CMK (cell line): ENCODE measurements around the genes LDB1 and FBXL15.

- RRBS, result no CpG with 5 or more reads among the region's 10 CpGs
These were observed 1.3 kb downstream of the LDB1 start for GRCh38 chr10:102118776-102119312.

DNA sequence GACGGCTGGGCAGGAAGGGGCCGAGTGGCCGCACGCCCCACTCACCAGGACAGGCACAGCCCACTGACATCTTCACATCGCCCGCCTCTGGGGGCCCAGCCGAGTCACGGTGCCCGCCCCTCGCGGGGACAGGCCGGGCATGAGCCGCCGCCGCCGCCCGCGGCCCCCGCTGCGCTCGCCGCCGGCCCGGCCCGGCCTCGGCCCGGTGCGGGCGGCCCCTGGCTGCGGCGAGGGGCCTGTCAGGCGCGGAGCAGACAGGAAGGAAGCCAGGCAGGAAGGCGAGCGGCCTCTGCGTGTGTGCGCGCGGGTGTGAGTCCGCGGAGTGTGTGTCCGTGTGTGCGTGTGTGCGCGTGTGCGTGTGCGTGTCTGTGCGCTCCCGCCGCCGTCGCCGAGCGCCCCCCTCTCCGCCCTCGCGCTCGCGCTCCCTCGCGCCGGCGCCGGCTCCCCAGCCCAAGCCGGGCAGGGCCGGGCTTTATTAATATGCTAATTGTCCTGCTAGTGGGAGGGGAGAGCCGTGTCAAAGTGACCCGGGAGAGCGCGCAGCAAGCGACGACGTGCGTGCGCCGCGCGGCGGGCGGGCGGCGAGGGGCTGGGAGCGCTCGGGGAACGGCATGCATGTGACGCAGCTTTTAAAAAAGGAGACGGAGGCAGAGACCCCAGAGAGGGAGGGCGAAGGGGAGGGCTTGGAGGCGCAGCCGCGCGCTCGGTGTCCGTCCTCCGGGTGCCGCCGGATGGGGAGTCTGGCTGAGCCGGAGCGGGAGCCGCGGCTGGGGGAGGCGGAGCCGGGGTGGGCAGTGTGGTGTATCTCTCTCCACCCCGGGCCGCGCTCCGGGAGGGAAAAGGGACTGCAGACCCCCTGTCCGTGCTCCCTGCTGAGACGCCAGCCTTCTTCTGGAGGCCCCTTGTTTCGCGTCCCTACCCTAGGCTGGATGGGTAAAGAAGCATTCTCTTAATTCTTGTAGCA, at the start of gene LDB1:
LDB1 (minus strand) TSS at position 328 of the 964 bp plus-strand sequence.
- RRBS, result 1% methylated on average over 15 of the region's 111 CpGs

- RRBS, result no CpG with 5 or more reads among the region's 2 CpGs
These were observed 36.0 kb downstream of the NOLC1 start for GRCh38 chr10:102188244-102188583.

- RRBS, result 94% methylated on average over 6 of the region's 45 CpGs
These were observed 784 bp downstream of the PITX3 start for GRCh38 chr10:102240368-102241088.

DNA sequence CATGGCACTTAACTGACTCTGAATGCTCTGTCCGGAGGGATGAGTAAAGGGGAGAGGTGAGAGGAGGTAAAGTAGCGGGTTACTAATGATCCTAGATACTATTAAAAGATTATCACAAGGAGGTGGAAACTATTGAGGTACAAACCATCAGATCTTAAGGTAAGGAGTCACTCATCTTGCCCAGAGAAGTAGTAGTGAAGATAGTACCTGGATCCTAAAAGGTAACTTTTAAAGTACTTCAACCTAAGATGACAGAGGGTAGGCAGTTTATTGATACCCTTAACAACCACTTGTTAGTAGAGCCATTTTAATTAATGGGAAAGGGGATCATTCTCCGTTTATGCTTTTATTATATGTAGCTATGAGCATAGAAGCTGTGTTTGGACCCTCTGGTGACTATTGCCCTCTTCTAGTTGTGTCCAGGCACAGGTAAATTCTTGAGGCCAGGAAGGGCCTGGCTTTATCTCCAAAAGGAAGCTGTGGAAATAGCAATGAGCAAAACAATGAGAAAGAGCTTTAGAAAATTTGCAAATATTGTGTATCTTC, 37.7 kb downstream of the GBF1 start:
- RRBS, result no CpG with 5 or more reads among the region's 3 CpGs

GRCh38 chr10:102395820-102396493, 452 bp downstream of the NFKB2 start:
- RRBS, result 7% methylated on average over 3 of the region's 16 CpGs

DNA sequence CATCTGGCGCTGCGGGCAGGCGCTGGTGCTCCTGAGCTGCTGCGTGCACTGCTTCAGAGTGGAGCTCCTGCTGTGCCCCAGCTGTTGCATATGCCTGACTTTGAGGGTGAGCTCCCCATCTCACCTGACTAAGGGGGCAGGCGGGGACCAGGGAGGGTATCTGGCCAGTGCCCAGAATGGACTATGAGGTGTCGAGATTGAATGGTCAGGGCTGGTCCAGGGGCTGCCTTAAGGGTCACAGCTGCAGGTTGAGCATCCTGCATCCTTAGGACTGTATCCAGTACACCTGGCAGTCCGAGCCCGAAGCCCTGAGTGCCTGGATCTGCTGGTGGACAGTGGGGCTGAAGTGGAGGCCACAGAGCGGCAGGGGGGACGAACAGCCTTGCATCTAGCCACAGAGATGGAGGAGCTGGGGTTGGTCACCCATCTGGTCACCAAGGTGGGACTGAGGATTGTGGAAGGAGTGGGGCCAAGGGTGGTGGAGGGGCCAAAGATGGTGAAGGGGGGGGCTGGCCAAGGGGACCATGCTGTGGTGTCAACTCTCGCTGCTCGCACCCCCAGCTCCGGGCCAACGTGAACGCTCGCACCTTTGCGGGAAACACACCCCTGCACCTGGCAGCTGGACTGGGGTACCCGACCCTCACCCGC, 5.0 kb downstream of the NFKB2 start:
- RRBS, result no CpG with 5 or more reads among the region's 19 CpGs

DNA sequence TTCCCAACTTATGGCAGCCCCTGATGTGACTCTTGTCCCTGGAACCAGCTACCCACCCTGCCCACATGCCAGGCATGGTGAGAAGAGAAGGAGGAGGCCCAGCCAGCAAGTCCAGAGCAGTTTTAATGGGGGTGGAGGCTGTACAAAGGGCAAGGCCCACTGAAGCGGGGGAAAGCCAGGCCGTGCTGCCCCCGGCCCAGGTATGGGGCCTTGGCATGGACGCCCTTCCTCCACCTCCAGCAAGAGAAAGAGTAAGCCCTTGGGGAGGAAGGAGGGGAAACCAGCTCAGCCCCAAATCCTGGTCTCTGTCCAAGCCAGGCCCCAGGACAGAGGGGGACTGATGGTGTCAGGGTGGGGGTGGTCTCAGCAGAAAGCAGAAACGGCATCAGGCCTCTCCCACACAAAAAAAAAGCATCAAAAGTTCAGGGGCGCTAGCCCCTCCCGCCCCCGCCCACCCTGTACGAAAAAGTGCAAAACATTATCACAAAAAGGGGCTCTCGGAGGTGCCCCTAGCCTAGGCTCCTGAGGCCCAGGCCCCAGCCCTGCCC, 7.1 kb downstream of the NFKB2 start:
- RRBS, result no CpG with 5 or more reads among the region's 10 CpGs

- RRBS, result 84% methylated on average over 15 of the region's 53 CpGs
These were observed 7.9 kb downstream of the PSD start for GRCh38 chr10:102410472-102411307.

DNA sequence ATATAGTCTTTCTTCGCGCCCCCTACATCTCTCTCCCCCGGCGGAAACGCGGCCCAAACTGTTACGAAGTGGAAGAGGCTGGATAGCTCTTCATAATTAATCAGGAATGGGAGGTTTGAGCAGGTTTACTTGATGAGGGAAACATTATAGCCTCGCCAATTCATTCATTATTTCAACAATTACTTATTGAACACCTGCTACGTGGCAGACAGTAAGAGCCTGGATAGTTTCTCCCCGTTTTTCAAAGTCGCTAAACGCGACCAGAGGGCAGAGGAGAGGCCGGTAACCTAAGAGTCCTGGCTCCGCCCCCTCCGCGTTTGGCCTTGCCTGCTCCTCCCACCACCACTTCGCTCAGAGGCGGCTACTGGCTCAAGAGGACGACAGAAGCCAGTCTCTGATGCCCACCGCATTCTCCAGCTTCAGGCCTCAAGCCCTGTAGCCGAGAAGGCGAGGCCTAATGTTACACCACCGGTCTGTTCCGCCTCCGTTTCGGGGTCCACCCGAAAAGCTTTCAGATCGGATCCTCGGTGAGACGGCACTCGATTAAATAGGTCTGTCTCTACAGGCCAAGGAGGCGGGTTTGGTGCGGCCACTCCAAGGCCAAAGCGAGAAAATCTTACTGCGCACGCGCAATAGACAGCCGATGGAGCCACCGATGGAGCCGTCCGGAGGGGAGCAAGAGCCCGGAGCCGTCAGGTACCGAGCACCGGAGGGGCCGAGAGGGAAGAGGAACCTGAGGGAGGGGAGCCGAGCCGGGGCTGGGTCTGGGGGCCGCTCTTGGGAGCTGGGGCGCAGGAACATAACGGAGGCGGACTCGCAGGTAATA, at the start of gene FBXL15:
FBXL15 (plus strand) TSS at position 350 of the 826 bp plus-strand sequence.
- RRBS, result 1% methylated on average over 7 of the region's 54 CpGs

DNA sequence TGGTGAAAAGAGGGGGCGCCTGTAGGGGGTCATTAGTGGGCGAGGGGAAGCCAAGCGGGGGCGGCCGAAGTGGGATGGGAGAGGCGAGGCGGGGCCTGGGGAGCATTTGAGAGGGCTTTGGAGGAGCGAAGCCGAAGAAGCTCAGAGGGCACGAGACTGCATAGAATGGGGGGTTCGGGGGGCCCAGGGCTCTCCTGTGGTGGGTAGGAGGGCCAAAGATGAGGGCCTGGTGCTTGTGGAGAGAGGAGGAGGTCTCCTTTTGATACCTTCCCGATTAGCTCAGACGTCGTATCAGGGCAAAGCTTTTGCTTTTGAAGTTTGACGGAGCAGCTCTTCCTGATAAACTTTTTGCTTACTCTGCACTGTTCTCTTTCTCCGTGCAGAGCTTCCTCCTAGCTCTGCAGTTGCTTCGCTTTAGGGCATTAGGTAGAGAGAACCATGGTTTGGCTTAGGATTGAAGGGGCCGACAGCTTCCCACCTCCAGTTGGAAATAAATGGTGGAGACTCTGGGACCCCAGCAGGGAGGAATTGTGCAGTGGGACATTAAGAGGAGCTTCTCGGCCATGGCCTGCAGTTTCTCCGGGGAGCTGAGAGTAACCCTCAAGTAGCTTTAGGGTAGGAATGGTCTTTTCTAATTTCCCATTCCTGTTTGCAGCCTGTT, 986 bp downstream of the SUFU start:
- RRBS, result no CpG with 5 or more reads among the region's 20 CpGs

DNA sequence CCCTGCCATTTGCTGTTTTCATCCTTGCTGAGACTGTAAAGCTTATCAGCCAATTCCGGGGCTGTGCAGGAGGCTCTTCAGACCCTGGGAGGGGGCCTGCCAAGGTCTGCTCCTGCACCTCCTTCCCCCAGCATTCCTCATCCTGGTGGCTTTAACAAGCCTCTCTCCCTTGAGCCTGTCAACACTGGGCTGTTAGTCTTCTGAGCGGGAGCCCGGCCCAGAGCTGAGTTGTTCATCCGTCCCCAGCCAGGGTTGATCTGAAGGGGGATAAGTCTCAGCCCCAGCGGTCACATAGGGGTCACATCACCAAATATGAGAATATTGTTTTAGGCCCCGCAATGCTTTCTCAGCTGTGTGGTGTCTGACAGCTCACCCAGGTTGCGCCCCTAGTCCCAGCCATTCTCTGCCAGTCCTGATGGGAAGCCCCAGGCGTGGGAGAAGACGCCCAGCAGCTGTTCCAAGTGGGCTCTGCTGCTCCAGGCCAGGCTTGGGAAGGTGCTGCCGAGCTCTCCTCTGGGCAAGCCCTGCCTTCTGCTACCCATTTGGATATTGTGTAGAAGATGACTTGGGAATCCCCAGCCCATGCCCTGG, 23.6 kb upstream of the TRIM8 start:
- RRBS, result no CpG with 5 or more reads among the region's 10 CpGs

- RRBS, result no CpG with 5 or more reads among the region's 2 CpGs
These were observed 13.2 kb upstream of the TRIM8 start for GRCh38 chr10:102631082-102631447.

- RRBS, result 1% methylated on average over 26 of the region's 87 CpGs
These were observed 1.4 kb upstream of the TRIM8 start for GRCh38 chr10:102642634-102643568.

GRCh38 chr10:102644796-102645804, 821 bp downstream of the TRIM8 start:
- RRBS, result 1% methylated on average over 23 of the region's 69 CpGs

GRCh38 chr10:102647135-102647579, 2.9 kb downstream of the TRIM8 start:
- RRBS, result no CpG with 5 or more reads among the region's 11 CpGs

DNA sequence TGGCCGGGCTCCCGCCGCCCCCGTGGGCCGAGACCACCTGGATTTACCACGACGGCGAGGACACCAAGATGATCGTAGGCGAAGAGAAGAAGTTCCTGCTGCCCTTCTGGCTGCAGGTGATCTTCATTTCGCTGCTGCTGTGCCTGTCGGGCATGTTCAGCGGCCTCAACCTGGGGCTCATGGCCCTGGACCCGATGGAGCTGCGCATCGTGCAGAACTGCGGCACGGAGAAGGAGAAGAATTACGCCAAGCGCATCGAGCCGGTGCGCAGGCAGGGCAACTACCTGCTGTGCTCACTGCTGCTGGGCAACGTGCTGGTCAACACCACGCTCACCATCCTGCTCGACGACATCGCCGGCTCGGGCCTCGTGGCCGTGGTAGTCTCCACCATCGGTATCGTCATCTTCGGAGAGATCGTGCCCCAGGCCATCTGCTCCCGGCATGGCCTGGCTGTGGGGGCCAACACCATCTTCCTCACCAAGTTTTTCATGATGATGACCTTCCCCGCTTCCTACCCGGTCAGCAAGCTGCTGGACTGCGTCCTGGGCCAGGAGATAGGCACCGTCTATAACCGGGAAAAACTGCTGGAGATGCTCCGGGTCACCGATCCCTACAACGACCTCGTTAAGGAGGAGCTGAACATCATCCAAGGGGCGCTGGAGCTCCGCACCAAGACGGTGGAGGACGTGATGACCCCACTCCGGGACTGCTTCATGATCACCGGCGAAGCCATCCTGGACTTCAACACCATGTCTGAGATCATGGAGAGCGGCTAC, 1.2 kb downstream of the CNNM2 start:
- RRBS, result 93% methylated on average over 26 of the region's 54 CpGs

DNA sequence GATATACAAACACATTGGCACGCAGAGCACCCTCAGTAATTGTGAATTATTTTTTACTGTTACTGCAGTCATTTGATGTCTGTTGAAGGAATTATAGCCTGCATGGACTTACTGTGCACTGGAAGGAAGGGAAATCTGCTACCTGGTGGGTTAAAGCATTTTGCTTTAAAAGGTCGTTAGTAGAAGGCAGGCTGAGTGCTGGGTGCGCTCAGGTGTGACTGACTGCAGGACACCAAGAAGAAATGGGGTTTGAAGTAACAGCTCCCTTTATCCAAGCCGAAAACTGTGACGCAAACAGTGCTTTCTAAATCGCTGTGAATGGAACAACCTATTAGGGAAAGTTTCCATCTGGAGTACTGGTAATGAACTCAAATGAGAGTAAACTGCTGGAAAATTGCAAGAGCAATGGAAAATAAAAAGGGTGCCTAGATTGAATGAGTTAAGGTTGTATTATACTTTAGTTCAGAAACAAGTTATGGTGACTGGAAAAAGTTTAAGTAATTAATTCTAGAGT, 95.3 kb downstream of the CNNM2 start:
- RRBS, result no CpG with 5 or more reads among the region's 6 CpGs

DNA sequence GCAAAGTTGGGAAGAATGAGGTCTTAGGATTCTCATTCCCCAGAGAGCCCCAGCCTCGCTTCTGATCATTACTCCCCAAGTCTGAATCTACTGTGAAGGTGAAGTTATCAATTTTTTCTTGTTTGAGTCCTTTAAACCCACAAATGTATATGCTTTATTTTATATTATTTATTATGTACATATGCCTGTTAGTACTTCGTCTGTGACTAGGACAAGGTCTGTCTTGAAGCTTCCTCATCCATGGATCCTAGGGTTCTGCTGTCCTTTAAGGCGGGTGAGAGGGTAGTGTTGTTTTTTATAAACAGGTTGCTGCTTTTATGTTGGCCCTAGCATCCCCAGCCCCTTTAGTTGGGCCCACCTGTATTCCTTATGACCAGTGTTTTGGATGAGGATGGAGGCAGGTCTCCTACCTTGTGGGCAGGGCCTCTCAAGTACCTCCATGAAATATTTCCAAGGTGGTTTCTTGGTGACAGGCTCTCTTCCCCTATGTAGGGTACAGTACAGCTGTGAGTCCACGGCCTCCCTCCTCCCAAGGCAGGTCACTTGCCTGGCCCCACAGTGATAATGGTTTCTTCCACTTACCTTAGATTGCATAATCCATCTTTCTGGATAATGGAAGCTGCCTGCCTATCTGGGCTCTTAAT, 110.6 kb downstream of the NT5C2 start:
- RRBS, result no CpG with 5 or more reads among the region's 4 CpGs

DNA sequence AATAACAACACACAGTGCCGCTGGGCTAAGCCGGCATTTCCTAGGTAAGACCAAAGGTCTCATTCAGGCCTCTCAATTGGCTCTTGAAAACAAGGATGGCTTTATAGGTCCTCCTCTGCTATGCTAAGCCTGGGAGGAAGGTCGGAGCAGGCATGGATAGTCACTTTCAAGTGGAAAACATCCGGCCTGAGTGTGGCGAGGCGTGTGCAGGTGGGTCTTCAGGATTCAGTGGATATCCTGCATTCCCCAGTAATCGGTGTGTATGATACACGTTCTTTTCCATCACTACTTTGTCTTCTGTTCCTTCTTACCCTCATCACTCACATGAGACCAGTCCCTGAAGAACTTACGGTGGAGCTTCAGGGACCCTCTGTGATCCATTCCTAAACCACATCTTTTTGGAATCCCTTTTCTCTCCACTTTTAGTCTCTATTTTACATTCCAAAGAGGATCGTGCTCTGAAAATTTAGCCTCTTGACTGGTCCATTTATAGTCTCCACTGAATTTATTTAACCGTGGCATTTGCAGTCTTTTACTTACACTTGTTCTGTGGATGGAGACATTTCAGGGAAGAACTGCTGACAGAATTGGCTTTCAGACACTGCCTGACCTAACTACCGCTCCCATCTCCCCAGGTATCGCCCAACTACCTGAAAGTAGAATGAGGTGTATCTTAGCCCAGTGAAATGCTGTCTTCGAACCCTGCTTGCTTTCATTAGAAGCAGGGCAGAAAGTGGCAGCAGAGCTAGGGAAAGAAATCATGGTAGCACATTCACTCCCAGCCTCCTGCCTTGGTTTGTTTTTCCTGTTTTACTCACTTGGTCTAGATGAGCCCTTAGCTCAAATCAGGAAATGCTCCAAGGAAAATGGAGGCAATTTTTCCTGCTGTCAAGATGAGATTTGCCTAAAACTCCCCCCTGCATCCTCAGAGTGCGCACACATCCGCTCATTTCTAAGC, 109.0 kb downstream of the NT5C2 start:
- RRBS, result no CpG with 5 or more reads among the region's 16 CpGs